ENCODE results near the gene ATG16L2.

- PRO-cap, result no peak
Observed at GRCh38 chr11:72778705-72779537, 14.9 kb downstream of the STARD10 start.

DNA sequence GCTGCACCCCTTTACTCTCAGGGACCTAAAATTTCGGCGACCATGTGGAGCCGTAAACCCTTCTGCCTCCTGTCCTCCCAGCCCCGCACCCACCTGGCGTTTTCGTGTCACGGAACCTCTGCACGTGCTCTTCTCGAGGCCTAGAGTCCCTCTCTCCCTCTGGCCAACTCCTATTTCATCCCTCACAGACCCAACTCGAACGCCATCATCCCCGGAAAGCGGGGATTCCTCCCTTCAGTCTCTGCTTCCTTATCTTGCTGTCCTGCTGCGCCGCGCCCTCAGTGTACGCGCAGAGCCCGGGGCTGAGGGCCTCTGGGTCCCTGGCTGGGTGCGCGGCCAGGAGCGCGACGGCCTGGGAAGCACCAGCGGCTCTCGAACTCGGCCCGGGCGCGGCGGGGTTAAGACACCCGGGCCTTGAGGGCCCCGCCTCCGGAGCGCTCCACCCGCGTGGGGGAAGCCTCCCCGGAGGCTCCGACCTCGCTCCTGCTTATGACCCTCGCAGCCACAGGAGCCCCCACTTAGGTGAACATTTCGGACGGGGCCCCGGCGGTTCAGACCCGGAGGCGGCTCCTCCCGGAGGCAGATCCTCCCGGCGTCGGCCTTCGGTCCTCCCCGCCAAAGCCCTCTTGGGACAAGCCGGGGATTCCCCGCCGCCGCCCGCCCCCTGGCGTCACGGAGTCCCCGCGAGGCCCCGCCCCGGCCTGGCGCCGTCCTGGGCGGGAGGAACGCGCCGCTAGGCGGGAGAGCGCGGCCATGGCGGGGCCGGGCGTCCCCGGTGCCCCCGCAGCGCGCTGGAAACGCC is at the start of gene ATG16L2:
TSS of gene ATG16L2 (plus strand) at position 719 of the 802 bp plus-strand sequence.
- PRO-cap, result bidirectional peak, plus-strand start at position 749 of the sequence, minus-strand start at position 368 of the sequence

DNA sequence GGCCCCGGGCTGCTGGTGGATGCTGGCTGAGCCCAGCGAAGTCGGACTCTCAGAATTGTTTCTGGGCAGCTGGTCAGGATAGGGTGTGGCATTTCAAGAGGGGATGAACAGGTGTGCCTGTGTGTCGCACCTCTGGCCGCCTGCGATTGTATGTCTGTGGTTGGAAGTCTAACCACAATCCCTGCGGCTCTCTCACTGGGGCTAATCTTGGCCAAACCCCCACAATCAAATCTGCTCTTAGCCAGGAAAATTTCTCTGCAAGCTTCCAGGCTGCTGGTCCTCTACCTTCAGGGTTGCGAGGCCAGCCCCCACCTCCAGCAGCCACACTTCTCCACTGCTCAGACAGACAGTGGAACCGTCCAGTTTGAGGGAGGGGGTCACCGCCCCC is 897 bp downstream of the ATG16L2 start:
- PRO-cap, result no peak

- PRO-cap, result no peak
Observed at GRCh38 chr11:72834864-72835422, 20.7 kb downstream of the ATG16L2 start.

GRCh38 chr11:73154133-73154555 is 12.0 kb upstream of the FCHSD2 start:
- PRO-cap, result no peak

DNA sequence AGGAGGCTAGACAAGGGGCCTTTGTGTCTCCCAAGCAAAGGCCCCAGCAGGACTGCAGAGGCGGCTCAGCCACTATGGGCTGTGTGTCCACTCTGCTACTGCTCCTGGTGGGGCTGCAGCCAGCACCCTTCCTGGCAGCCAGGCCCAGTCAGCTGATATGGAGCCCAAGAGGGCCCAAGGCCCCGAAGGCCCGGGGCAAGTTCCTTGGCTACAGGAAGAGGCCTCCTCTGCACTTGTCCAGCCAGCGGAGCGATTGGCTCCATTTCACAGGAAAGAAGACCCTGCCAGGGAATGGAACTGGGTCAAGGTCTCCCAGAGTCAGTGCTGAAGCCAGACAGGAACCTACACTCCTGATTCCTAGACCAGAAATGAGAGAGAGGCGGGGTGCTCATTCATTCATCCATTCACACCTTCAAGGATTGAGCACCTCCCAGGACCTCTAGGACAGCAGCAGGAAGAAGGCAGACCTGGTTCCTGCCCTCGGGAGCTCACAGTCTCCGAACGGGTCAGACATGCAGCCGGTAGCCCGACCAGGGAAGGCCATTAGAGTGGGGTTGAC is 865 bp upstream of the P2RY2 start:
- PRO-cap, result no peak

GRCh38 chr11:73269691-73270284 is 2.4 kb upstream of the P2RY6 start:
- PRO-cap, result no peak

GRCh38 chr11:73289111-73289714 is 17.1 kb downstream of the P2RY6 start:
- PRO-cap, result no peak

DNA sequence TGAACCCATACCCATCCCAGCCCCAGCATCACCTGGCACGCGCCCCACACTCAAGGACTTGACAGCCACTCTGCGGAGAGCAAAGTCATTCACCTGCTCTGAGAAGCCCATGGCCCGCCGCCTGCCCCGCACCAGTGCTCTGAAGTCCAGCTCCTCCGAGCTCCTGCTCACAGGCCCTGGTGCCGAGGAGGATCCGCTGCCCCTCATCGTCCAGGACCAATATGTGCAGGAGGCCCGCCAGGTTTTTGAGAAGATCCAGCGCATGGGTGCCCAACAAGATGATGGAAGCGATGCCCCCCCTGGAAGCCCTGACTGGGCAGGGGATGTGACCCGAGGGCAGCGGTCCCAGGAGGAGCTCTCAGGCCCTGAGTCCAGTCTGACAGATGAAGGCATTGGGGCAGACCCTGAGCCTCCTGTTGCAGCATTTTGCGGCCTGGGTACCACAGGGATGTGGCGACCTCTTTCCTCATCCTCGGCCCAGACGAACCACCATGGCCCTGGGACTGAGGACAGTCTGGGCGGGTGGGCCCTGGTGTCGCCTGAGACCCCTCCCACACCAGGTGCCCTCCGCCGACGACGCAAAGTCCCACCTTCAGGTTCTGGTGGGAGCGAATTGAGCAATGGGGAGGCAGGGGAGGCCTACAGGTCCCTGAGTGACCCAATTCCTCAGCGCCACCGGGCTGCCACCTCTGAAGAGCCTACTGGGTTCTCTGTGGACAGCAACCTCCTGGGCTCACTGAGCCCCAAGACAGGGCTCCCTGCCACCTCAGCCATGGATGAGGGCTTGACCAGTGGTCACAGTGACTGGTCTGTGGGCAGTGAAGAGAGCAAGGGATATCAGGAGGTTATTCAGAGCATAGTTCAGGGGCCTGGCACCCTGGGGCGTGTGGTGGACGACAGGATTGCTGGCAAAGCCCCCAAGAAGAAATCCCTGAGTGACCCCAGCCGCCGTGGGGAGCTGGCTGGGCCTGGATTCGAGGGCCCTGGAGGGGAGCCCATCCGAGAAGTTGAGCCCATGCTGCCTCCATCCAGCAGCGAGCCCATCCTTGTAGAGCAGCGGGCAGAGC is 2.4 kb downstream of the ARHGEF17 start:
- PRO-cap, result no peak

- PRO-cap, result no peak
Observed at GRCh38 chr11:73380189-73380609, 4.0 kb downstream of the RELT start.

- PRO-cap, result no peak
Observed at GRCh38 chr11:73381042-73381464, 4.9 kb downstream of the RELT start.

GRCh38 chr11:73382912-73384255 is 7.2 kb downstream of the RELT start:
- PRO-cap, result no peak

GRCh38 chr11:73391967-73392878 is 16.0 kb downstream of the RELT start:
- PRO-cap, result no peak

GRCh38 chr11:73494203-73494627 is 103.7 kb downstream of the FAM168A start:
- PRO-cap, result bidirectional peak, plus-strand start at chr11:73494550, minus-strand start at chr11:73494326

DNA sequence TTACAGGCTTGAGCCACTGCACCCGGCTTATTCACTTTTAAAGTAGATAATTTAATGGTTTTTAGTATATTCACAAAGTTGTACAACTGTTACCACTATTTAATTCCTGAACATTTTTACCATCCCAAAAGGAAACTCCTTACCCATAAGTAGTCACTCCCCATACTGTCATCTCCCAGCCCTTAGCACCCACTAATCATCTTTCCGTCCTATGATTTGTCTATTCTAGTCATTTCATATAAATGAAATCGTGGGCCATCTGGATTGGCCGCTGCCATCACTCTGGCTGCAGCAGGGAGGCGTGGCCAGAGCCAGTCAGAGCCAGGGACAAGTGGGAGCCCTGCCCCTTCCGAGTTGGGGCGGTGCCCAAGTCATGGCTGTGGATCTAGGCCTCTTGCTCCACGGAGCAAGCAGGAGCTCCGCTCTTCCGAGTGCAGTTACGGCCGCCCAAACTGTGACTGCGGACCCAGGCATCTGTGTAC is 8.1 kb downstream of the MRPL48 start:
- PRO-cap, result no peak

DNA sequence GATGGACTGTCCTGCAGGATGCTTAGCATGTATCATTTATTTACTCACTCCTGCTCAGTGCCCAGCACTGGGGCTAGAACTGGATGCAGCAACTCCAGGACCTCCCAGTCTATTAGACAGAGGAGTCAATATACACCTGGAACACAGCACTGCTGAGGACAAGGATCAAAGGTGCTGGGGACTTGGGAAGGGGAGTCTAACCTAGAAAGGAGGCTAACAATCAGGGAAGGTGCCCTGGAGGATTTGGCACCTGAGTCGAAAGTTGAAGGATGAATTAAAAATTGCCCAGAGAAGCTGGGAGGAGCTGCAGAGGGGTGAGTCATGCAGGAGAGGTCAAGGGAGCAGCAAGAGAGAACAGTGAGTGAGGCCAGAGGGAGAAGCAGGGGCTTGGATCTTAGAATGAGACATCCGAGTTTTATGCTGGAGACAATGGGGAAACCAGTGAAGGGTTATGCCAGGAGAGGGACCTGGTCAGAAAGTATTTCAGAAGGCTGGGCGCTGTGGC is 5.3 kb downstream of the DNAJB13 start:
- PRO-cap, result no peak

DNA sequence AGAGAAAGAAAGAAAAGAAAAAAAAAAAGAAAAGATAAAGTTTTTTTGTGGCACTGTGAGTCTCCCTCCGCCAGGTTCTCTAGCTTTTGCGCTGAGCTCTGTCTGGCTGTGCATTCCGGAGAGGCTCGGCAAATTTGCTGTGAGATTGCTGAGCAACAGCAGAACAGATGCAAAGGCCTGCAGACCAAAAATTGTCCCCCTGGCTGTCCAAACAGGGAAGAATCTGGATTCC is 1.4 kb upstream of the UCP2 start:
- PRO-cap, result no peak

- PRO-cap, result no peak
Observed at GRCh38 chr11:74001429-74002210, 7.3 kb downstream of the UCP3 start.

GRCh38 chr11:74007940-74008334 is 948 bp downstream of the UCP3 start:
- PRO-cap, result no peak

DNA sequence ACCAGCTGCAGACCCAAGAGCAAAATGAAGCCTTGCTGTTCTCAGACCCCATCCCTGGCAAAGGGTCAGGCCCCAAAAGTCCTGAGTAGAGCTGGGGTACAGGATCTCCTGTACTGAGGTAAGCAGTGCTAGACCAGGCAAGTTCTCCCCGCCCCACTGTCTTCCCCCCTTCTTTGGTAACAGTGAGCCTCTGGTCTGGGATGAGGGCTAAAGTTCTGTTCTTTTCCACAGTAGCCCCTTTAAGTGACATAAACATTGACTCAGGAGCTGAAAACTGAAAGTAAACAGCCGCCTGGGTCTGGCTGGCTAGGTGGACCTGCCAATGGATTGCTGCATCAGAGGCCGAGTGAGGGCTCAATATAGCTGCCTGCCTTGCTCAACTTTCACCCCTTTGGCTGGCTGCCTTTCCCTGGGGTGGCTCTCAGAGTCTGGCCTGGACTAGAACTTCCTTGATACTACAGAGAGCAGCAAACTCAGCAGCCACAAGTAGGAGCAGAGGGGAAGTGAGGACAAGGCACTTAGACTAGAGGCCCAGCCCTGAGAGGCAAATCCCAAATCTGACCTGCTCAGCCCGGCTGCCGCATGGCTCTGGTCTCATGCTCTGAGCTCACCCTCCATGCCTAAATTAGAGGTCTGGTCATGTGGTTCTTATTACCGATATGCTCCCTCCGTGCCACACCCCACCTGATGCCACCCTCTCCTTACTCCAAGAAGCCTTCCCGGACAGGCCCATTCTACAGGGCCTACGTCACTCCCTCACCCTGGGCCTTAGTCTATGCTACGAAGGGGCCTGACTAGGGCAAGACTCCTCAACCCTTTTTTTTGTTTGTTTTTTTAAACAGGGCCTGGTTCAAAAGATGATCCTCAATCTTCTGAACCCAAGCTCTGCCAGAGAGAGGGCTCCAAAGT is 9.6 kb upstream of the UCP3 start:
- PRO-cap, result no peak

Data from ReNcell CX (cell line).